AG08470 (cell line): ENCODE results near the gene SANBR.

- RRBS, result no CpG with 5 or more reads among the region's 3 CpGs
Measured at GRCh38 chr2:58056587-58056901, 9.9 kb downstream of the VRK2 start.

DNA sequence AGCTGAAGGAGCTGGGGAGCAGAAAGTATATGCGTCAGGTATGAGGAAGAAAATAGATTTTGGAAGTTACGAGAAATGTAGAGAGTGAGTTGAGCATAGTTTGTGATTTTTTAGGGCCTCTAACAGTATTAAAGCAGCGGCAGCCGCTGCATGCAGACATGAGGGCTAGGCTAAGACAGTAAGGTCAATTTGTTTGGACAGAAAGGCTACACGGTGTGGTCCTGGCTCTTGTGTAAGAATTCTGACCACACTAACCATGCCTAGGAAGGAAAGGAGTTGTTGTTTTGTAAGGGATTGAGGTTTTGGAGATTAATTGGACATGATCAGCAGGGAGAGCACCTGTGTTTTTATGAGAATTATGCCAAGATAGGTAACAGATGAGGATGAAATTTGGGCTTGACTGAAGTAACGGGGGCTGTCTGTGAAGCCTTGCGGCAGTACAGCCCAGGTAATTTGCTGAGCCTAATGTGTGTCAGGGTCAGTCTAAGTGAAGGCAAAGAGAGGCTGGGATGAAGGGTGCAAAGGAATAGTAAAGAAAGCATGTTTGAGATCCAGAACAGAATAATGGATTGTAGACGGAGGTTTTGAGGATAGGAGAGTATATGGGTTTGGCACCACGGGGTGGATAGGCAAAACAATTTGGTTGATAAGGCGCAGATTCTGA lies 68.9 kb downstream of the VRK2 start:
- RRBS, result no CpG with 5 or more reads among the region's 10 CpGs

- RRBS, result no CpG with 5 or more reads among the region's 5 CpGs
Measured at GRCh38 chr2:60306243-60306917, 247.1 kb downstream of the BCL11A start.

DNA sequence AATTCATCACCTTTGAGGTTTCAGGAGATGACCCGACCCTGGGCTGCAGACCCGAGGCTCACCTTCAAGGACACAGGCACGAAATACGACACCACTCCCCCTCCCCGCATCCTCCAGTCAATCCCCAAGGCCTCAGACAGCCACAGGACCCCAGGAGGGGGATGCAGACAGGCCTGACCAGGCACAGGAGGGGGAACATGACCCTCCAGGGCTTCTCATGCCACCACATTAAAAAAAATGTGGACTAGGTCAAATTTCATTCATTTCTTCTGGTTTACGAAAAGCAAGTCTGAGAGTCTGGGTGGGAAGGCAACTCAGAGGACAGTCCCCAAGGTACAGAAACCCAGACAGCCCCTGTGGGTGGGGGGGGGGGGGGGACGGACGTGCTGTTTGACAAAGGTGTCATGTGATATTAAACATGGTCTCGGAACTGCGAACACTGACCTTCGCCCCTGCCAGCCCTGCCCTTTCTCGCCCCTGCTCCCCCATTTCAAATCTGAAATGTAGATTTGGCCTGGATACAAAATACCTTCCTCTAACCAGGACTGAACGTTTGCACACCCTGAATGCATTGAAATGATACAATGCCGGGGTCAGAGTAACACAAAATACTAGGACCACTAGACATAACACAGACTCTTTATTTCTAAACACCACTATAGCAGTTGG lies 142.8 kb downstream of the BCL11A start:
- RRBS, result no CpG with 5 or more reads among the region's 14 CpGs

DNA sequence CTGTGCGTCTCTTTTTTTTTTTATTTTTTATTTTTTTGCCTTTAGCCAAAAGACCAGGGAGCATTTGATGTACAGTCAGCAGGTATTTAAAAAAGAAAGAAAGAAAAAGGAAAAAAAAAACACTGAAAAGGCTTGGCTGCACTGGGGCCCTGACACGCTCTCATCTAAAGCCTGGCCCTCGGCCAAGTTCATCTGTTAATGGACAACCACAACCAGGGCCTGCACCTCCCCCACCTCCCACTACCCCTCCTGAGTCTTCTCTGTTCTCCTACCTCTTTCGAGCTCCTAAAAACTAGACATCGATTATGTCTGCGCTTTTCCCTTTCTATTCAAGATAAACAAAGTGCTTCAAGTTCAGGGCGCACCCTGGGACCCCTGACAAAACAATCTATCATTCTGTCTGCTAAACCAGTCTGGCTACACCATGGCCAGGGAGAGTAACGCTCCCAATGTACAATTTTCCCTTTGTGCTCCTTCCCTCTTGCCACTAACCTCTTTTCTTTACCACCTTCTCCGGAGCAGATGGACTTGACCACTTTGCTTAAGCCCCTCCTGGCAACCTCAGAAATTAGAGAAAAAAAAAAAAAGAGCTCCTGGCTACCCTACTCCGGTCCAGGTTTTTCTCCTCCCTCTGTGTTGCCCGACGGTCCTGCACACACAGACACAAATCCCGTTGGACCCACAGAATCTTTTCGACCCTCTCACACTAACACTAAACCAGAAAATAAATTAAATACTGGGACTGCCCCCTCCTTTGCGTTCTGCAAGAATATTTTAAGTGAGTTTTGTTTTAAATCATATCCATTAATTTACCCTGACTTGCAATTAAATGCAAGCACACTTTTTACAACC lies 22.6 kb downstream of the BCL11A start:
- RRBS, result 63% methylated on average over 2 of the region's 15 CpGs

GRCh38 chr2:60531762-60532359 lies 21.6 kb downstream of the BCL11A start:
- RRBS, result no CpG with 5 or more reads among the region's 11 CpGs

- RRBS, result no CpG with 5 or more reads among the region's 5 CpGs
Measured at GRCh38 chr2:60555815-60556201, 2.4 kb upstream of the BCL11A start.

- RRBS, result no CpG with 5 or more reads among the region's 16 CpGs
Measured at GRCh38 chr2:60556604-60557054, 3.2 kb upstream of the BCL11A start.

DNA sequence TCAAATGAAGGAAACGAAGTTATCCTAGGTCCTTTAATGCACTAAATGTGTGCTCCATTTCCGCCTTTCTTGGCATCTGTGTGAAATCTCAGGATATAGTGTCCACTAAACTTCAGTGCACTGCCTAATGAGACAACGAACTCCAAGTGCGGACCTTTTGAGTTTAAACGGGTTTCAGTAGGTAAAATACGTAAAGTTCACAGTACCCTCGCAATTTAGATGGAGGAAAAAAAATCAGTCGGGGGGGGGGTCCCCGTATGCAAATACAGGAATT lies 740 bp upstream of the REL start:
- RRBS, result no CpG with 5 or more reads among the region's 9 CpGs

GRCh38 chr2:60931715-60932165 lies 50.4 kb downstream of the REL start:
- RRBS, result no CpG with 5 or more reads among the region's 4 CpGs

GRCh38 chr2:60948841-60949385 lies 67.5 kb downstream of the REL start:
- RRBS, result no CpG with 5 or more reads among the region's 5 CpGs

GRCh38 chr2:61065830-61066897 lies at the start of gene SANBR:
Gene SANBR (plus strand): TSS chr2:61065871.
- RRBS, result 2% methylated on average over 32 of the region's 98 CpGs

DNA sequence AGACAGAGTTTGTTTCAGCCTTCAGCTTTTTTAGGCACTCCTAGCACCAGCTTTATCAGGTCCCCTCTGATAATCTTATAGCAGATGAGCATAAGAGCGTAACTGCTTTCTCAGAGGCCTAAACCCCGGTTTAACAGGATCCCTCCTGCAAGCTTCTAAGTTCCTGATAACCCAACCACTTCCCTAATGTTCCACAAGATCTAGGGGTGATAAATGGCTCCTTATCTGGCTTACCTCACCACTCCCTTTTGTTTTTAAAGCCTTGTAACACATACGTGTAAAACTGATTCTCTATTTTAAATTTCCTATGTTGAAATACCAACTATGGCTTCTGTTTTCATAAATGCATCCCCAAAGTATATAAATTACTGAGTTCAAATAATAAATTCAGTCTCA lies 126.1 kb downstream of the C2orf74 start:
- RRBS, result no CpG with 5 or more reads among the region's 3 CpGs

DNA sequence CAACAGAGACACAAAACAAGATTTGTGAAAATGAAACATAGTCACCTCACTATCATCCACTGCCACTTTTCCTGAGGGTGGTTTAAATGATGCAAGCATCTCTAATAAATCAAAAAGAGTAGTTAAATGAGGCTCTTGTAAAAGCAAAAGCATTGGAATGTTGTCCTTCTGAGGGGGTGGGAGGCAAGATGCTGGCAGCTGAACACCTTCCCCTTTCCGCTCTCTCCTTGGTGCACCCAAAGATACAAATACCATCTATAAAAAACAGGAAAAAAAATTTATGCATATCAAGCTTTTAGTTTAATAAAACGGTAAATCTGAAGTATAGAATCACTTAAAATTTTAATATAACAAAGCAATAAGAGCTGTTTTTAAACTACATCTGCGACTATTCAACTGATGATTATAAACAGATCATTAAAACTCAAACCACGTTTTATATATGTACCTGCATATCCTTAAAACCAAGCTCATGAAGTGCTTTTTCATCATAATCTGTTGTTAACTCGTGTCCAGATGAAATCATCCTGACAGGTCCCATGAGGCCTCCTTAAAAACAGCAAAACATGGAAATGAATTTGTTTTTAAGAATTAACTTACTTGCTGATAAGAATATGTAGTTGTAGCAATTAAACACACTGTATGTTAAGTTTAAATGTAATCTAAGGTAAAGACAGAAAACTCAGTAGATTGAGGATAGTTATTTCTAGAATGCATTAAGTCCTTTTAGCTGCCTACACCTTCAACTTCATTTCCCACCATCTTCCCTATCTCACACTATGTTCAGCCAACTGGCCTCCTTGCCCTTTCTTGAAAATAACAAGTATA lies 139.1 kb downstream of the C2orf74 start:
- RRBS, result no CpG with 5 or more reads among the region's 5 CpGs

DNA sequence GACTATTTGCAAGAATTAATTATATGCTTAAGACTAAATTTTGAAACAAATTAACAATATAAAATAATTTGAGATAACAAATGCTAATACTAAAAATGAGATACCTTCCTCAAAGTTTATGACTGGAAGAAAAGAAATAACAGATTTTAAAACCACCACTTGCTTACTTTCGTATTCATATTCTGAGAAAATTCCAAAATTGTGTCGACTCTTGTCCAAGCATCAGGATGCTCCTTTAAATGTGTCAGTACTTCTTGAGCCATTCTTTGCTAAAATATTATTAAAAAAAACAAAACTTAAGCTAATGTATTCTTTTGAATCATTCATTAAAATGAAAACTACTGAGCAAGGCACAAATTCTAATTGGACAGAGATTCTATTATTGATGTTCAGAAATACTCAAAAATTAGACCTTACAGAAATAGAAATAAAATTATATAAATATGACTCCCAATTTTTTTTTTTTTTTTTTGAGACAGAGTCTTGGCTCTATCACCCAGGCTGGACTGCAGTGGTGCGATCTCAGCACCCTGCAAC lies 11.8 kb downstream of the XPO1 start:
- RRBS, result no CpG with 5 or more reads among the region's 3 CpGs

DNA sequence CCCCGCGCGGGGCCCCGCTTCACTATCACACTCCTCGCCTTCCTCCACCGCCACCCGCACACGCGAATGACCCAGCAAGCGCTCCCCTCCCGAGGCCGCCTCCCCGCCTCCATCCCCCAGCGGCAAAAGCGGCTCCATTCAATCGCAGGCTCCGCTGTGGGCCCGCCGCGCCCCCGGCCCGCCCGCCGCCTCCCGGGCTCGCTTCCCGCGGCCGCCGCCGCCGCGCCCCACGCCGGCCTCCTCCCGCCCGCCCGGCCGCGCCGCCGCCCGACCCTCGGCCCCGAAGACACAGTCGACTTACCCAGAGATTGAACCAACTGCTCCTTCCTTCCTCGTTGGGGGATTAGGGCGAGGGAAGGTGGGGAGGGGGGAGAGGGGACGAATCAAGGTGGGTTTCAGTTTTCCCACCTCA lies 889 bp downstream of the XPO1 start:
- RRBS, result 1% methylated on average over 11 of the region's 49 CpGs

DNA sequence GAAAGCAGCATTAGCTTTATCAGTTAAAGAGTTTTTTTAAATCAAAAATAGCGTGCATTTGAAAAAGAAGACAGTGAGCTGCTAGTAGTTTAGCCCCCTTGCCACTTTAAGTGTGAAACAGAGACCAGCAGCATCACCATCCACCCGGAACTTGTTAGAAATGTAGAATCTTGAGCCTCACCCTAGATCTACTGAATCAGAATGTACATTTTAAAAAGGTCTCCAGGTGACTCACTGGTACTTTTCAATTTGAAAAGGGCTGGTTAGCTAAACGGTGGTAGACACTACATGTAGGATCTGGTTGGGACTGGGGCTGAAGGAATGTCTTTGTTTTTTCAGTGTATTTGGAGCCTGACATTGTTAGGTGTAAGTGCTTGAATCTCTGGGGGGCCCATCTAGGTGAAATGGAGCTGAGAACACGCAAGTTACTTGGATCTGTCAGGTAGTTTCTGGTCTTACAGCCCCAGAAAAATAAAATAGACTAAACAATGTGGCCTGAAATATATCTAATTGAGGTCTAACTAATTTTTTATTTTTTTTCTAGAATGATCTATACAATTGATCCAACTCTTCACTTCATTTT lies 44.0 kb upstream of the XPO1 start:
- RRBS, result no CpG with 5 or more reads among the region's 4 CpGs

DNA sequence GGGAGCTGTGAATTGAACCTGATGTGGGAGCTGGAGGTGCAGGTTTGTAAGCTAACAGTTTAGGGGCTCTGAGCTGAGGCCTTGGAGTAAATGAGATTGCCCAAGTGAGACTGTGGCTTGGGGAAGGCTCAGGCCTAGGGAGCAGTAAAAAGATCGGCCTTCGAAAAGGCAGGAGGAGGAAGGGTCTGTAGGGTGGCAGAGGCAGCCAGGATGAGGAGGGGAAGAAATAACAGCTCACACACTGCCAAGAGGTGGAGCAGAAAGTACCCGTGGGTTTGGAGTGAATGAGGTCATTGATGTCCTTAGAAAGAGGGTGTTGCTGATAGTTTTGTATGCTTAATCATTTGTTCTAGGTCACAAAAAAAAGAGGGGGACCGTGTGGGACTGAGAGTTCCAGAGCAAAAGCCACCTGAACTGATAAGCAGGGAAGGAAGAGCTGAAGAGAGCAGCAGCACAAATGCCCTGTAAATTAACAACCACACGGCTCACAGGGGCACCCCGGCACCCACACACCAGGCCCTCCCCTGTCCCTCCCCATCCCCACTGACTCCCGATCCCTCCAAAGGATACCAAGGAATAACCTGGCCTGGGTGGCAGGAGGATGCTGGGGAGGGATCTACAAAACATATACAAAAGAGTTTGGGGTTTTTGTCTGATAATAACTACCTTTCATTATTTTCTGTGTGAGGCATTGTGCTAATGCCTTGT lies 140.4 kb downstream of the FAM161A start:
- RRBS, result no CpG with 5 or more reads among the region's 7 CpGs

- RRBS, result no CpG with 5 or more reads among the region's 10 CpGs
Measured at GRCh38 chr2:61816563-61816999, 37.3 kb downstream of the FAM161A start.

- RRBS, result no CpG with 5 or more reads among the region's 4 CpGs
Measured at GRCh38 chr2:62138765-62139198, 57.1 kb upstream of the B3GNT2 start.